Mesenchymal stem cell of adipose (primary cell): Measurements from ENCODE around the genes LAMP5 and SLX4IP.

- CAGE, long polyA plus RNA = no peak
Observed at GRCh38 chr20:6040647-6041469, 13.0 kb downstream of the LRRN4 start.

GRCh38 chr20:6561296-6561624 lies 206.2 kb upstream of the BMP2 start:
- CAGE, long polyA plus RNA = no peak

GRCh38 chr20:6707961-6708481 lies 59.5 kb upstream of the BMP2 start:
- CAGE, long polyA plus RNA = no peak

- CAGE, long polyA plus RNA = no peak
Observed at GRCh38 chr20:7981853-7982341, 37.7 kb downstream of the TMX4 start.

DNA sequence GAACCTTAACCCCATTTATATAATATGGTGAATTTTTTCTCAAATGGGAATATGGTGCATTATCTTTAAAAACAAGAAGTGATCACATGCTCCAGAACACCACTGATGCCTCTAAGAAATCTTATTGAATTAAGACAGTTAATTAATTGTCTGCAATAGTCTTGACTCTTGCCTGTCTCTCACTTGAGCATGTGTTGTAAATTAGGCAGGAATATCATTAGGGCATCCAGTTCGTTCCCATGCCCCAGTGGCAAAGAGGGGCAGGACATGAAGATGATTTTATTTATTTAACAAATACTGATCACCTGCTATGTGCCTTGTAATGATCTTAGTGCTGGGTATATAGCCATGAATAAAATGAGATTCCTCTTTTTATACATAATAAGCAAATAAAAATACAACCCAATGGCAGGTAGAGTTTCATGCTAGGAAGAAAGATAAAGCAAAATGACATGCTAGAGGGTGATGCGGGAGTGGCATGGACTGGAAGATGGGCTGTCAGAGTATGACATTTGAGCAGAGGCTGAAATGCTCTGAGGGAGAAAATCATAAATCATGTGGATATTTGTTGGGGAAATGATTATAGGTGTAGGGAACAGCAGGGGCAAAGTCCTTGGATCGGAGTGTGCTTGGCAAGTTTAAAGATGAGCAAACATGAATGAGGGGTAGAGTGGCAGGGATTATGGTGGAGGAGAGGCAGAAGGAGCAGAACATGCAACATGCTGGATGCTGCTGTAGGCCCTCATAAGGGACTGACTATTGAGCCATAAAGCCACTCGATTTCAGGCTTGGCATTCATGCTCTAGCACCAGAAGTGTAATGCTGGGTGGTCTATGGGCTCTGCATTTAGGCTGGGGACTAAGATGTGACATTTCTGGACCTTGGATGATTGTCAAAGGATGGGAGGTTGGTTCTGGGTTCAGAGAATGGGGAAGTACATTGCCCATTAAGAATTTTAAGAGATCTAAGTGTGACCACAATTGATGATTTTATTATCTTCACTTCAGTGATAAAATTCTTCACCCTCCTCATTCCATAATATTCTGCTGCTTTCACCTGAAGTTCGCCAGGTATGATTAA lies 342.1 kb downstream of the PLCB1 start:
- CAGE, long polyA plus RNA = no peak

DNA sequence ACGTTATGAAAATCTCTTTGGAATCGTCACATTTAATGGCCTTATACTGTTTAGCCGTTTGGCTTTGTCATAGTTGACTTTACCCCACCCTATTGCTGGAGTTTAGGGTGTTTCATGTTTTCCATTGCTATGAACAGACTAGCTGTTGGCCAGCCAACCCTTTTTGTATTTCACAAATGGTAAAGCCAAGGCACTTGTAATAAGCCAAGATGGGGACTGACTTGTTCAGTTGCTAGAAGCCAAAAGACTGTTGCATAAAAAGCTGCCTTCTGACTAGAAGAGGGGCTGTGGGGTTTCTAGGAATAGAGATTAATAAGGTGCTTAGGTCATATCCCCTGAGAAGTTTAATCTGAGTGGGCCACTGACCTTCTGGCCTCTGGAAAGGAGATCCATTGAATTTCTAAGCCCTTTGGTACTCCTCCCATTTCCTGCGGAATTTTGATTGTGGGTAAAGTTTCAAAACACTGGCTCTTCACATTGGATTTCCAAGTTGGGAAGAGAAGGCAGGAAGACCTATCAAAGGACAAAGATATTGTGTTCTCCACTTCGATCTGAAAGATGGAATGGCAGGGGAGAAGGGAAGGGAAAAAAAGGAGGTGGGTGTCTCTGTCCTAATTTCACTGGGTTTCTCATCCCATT lies 211.1 kb downstream of the PLCB4 start:
- CAGE, long polyA plus RNA = no peak

GRCh38 chr20:9514511-9515017 lies at the start of gene LAMP5:
Gene LAMP5, plus strand, starts transcription at chr20:9514590.
- CAGE, long polyA plus RNA = no peak

DNA sequence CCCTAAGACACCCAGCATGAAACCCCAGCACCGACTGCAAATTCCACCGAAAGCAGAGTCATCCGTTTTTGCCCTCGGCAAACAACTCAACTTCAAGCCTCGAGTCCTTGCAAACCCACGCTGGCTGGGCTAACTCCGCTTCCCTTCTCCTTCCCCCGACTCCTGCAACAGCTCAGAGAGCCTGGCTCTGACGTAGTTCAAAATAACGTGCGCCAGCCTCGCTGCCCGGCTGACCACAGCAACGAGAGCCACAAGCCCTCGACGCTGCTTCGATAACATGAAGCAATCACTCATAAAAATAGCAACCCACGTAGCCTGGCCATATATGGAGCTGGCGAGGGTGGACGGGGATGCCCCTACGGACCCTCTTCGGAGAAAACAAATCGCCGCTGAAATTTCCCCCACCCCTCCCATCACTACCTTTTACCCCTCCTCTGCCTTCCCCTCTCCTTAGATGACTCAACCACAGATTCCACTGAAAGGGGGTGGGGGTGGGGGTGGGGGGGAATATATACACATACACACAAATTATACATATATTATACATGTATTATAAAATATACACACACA lies 597 bp upstream of the SNAP25 start:
- CAGE, long polyA plus RNA = no peak

DNA sequence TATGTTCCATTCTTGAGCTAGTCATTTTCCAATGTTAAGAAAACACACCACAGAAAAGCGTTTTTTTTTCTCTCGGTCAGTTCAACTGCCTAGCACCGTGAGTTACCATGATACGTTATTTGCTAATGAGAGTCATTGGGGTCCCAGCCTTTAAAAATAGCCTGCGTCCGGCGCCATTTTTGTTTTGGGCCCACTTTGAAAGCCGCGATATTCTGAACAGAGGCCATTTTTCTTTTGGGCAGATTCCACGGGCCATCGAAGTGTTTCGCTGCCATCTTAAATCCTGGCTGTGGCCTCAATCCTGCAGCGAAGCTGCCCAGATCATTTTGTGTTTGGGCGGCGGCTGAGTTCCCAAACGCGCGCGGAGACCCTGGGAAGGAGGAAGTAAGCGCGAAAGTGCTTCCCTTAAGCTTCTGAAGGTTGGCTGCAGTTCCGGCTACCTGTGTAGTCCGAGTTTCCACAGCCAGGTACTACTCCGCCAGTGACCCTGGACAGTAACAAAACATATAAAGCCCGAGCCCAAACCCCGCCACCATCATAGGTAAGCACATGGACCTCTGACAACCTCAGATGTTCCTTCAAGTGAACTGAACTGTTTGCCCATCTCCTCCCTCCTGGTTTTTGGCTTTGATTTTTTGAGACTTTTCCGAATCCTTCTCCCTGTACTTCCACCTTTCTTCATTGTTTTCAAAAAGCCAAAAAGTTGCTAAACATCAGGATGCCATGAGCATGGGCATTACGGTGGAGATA lies at the start of gene SLX4IP:
Gene SLX4IP (plus strand): TSS at position 393 of the 750 bp plus-strand sequence.
- CAGE, long polyA plus RNA = no peak

DNA sequence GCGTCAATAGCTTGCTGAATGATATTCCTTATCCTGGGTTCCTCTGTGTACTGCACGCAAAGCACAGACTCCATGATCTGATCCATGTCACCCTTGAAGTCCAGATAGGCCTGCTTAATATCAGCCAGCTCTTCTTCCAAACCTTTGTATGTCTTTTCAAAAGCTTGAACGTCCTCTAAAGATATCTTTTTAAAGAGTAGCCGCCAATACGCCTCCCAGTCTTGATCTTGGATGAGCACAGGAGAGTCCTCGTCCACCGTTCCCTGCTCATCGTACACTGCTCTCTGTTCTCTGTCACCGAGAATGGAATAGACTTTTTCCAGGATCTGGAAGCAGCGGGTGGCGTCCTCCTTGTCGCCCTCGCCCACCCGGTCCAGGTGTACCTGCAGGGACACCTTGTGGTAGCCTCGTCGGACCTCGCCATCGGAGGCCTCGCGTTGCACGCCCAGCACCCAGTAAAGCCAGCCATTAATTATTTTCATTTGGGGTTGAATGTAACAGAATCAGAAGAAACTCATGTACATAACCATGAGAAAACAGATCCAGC lies 60.0 kb downstream of the JAG1 start:
- CAGE, long polyA plus RNA = no peak

GRCh38 chr20:10659461-10660054 lies 14.2 kb downstream of the JAG1 start:
- CAGE, long polyA plus RNA = no peak

- CAGE, long polyA plus RNA = no peak
Observed at GRCh38 chr20:10671897-10672414, 1.8 kb downstream of the JAG1 start.

DNA sequence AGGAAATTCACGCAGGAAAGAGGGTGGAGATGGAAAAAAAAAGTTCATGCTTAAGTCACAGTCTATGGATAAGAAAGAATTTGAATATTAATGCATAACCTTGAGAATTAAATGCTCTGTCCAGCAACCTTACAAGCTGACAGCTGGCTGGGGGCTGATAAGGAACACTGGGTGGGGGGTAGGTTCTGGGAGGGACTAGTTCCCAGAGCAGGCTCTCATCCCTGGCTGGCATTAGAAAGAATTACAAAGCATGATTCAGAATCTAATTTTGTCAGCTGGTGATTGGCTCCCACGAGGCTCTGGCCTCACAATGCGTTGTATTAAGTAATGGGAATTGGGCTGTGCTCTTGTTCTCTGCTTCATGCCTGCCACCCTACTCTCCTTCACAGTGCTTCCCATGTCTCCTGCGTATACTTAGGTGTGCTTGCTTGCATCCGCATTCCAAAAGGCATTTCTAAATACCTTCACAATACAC lies 434.3 kb upstream of the JAG1 start:
- CAGE, long polyA plus RNA = no peak

DNA sequence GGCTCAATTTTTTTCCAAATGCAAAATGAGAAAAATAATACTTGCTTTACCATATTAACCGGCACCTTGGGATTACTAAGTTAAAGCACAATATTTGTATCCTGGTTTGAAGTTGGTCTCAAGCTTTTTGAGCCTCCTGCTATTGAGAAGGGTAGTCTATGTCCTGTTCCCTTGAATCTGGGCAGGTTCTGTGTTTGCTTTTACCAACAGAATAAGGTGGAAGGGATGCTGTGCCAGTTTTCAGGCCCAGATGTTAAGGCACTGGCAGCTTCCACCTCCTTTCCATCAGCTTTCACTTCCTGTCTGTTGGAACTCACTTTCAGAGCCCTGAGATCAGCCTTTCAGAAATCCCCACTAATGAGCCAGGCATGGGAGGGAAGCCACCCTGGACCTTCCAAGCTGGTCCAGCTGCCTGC lies 555.7 kb upstream of the JAG1 start:
- CAGE, long polyA plus RNA = no peak

GRCh38 chr20:11229945-11230323 lies 556.1 kb upstream of the JAG1 start:
- CAGE, long polyA plus RNA = no peak

- CAGE, long polyA plus RNA = no peak
Observed at GRCh38 chr20:12582276-12582589, 426.5 kb upstream of the SPTLC3 start.

- CAGE, long polyA plus RNA = no peak
Observed at GRCh38 chr20:12762763-12763076, 246.1 kb upstream of the SPTLC3 start.

- CAGE, long polyA plus RNA = no peak
Observed at GRCh38 chr20:13379396-13380211, 158.5 kb downstream of the ISM1 start.

- CAGE, long polyA plus RNA = no peak
Observed at GRCh38 chr20:13430122-13430665, 208.5 kb downstream of the TASP1 start.

DNA sequence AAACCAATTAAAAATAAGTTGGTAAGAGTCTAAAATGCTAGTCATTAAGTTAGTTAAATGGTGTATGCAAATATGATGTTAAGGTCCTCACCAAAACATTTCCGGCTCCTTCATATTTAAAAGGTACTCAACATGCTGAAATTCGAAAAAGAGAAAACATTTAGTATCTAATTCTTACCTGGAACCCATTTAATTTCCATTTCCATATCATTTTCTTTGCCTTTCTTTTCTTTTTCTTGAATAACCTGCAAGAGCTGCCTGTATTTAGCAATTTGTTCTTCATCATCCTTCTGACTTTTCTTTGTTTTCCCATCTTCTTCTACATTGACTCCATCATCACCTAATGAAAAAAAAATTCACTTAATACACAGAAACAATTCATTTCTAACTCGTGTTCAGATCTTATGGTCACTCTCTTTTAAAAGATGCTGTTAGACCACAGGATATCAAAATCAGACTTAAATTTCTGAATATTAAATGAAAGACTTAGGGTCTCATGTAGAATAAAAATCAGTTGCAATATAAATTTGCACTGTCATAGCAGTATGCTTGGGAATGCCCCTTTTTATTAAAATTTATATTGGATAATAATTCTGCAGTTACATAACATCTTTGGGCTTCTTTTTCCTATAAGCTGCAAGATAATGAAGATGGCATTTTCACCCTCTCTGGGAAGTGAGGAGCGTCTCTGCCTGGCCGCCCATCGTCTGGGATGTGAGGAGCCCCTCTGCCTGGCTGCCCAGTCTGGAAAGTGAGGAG lies 25.0 kb downstream of the ESF1 start:
- CAGE, long polyA plus RNA = no peak